ENCODE results near the genes P2RX2 and PXMP2.

DNA sequence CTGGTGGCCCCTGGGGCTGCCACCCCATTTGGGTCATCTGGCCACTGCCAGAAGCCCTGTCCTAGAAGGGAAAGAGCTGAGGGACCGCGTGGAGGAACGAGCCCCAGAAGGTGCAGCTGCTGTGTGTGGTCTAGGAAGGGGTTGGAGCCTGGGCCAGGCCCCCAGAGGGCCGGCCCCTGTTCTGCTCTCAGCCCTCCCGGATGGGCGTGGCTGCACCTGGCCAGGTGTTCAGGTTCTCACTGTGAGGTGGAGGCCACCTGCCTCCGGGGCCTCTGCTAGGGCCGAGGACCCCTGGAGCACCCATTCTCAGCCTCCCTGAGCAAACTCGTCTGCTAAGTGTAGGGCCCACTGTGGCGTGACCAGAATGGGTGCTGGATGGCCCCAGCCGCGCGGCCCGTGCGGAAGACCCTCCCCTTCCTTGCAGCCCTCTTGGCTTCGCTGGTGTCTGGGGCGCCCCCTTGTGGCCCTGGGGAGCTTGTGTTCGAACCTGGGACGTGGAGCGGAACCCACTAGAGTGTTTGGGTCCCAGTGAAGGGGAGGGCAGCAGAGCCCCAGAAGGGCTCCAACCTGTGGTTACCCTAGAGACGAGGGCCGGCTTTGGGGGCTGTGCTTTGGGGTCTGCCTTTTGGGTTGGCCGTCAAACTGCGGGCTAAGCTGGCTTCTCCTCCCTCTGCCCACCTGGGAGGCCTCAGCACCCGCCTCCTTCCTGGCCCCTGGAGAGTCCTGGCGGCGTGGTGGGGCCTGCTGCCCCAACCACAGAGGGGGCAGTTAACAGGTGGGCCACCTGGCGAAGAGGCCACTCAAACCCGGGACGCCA lies 49.3 kb downstream of the LRCOL1 start:
- RRBS, result 3% methylated on average over 3 of the region's 30 CpGs

- RRBS, result no CpG with 5 or more reads among the region's 28 CpGs
Observed at GRCh38 chr12:132580741-132581883, 29.3 kb downstream of the LRCOL1 start.

DNA sequence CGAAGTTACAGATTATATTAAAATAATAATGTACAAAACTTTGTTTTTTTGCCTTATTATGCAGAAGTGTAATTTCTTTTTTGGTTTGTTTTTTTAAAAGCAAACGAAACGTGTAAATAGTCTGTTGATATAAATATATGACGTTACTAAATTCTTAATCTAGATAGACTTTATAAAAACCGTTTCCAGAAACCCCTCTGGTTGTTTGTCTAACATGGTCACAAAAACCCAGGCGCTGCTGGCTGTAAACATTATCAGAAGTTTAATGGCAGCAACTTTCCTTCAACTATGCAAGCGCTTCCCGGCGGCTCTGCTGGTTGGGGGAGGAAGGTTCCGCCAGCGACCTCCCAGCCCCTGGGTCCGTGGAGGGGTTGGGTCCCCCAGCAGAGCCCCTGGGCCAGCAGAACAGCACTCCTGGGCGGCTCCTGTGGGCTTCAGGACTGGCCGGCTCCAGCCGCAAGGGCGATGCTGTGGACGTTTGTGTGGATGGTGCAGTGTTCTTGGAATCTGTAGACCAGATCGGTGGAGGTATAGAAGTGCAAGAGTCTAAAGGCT lies 26.0 kb downstream of the LRCOL1 start:
- RRBS, result no CpG with 5 or more reads among the region's 18 CpGs

- RRBS, result no CpG with 5 or more reads among the region's 15 CpGs
Observed at GRCh38 chr12:132593818-132594336, 16.5 kb downstream of the LRCOL1 start.

DNA sequence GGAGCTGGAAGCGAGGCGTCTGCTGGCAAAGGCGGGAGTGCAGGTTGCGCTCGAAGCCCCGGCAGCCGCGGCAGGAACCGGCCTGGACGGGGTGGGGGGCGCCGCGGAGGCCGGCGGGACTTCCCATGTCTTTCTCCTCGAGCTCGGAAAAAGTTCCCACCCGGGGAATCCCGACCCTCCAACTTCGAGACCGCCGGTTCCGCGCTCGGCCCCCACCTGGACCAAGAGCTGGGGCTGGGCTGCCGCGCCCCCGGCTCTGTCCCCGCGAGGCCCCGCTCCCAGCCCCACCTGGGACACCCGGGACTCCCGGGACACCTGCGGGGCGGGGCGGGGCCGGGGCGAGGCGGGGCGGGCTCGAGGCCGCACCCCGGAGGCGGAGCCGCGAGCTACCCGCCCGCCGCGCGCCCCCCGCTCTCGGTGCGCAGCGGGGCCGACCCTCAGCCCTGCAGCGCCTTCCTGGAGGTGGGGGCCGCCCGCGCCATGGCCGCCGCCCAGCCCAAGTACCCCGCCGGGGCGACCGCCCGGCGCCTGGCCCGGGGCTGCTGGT lies at the start of gene P2RX2:
P2RX2 (plus strand) TSS at position 440 of the 547 bp plus-strand sequence.
- RRBS, result 4% methylated on average over 12 of the region's 69 CpGs

- RRBS, result under 1% methylated on average over 12 of the region's 39 CpGs
Observed at GRCh38 chr12:132619308-132619720, 738 bp downstream of the P2RX2 start.

GRCh38 chr12:132687230-132688312 lies at the start of gene PXMP2:
PXMP2 (plus strand) TSS chr12:132687587.
- RRBS, result 1% methylated on average over 73 of the region's 146 CpGs

- RRBS, result no CpG with 5 or more reads among the region's 23 CpGs
Observed at GRCh38 chr12:132700887-132701652, 9.6 kb upstream of the PGAM5 start.

DNA sequence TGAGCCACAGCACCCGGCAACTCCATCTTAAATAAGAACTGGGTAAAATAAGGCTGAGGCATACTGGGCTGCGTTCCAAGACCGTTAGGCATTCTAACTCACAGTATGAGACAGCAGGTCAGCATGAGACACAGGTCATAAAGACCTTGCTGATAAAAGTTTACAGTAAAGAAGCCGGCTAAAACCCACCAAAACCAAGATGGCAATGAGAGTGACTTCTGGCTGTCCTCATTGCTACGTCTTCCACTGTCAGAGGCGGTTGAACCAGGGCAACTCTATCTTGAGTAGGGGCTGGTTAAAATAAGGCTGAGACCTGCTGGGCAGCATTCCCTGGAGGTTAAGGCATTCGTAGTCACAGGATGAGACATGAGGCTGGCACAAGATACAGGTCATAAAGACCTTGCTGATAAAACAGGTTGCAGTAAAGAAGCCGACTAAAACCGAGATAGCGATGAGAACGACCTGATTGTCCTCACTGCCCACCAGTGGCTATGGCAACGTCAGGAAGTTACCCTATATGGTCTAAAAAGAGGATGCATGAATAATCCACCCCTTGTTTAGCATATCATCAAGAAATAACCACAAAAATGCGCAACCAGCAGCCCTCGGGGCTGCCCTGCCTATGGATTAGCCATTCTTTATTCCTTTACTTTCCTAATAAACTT lies 1.4 kb upstream of the ZNF140 start:
- RRBS, result no CpG with 5 or more reads among the region's 14 CpGs